Neural progenitor cell (in vitro differentiated cells): ENCODE measurements around a stretch of chr6.

- RAMPAGE, long total RNA: no peak
Measured at GRCh38 chr6:162706090-162706825, 21.3 kb downstream of the PRKN start.

DNA sequence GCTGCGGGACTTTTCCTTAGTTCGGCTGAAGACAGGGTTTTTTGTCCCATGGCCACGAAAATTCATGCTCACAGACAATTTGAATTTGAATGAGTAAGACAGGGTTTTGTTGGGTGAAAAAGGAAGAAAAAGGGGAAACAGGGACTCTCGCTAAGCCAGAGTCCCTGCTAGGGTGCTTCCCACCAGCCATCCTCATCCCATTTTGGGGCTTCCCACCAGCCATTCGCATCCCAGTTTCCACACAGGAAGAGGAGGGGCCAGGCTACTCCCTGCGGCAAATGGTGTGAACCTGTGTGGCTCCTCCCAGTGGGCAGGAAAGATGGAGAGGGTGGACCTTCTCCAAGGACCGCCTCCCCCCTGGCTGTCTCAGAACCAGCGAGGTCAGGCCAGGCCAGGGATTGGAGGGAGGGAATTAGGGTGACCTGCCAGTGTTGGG, 326.8 kb downstream of the PACRG start:
- RAMPAGE, long total RNA: no peak

DNA sequence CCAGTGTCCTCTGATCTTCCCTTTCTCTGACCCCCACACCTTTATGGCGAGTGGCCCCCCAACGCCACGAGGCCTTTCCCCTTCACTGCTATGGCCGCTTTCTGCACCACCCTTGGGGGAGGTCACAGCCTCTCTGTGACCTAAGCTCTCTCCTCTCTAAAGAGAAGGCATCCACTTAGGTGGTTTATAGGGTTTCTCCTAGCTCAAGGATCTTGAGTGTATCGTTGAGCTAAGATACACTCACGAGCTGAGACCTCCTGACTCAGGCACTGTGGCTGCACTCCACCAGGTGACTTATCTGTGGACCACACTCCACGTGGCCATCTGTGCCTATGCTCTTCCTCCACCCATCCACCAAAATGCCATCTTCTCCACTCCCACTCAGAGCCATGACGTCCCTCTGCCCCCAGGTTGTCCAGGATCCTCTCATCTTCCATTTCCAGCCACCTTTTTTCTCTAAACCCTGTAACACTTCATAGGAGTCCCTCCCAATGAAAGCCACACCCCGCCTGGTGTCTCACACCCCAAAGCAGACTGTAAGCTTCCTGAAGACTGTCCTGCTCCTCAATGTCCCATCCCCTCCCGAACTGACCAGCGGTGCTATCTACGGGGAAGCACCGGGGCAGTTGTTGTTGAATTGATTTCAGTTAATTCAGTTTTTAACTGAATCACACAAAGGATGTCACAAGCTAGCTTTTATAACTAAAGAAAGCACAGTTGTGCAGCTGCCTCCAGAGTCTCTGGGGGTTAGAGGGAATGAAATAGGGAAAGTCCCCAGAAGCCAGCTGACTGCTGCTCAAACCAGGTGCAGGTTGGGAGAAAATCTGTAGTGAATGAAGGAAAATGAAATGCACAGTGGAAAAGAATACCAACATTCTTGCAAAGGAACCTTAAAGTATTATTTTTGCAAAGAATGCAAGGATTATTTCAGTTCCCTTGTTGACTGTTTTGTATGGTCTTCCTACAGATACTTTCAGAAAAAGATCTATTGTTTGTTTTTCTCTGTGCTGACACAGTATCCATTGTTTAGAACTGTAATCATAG, 222.8 kb upstream of the QKI start:
- RAMPAGE, long total RNA: no peak

GRCh38 chr6:163288684-163289032, 125.9 kb upstream of the QKI start:
- RAMPAGE, long total RNA: no peak

GRCh38 chr6:163289033-163289374, 125.5 kb upstream of the QKI start:
- RAMPAGE, long total RNA: no peak

GRCh38 chr6:163289375-163289900, 125.1 kb upstream of the QKI start:
- RAMPAGE, long total RNA: no peak

GRCh38 chr6:163349115-163349800, 65.3 kb upstream of the QKI start:
- RAMPAGE, long total RNA: no peak

- RAMPAGE, long total RNA: no peak
Measured at GRCh38 chr6:163386484-163386932, 28.0 kb upstream of the QKI start.

DNA sequence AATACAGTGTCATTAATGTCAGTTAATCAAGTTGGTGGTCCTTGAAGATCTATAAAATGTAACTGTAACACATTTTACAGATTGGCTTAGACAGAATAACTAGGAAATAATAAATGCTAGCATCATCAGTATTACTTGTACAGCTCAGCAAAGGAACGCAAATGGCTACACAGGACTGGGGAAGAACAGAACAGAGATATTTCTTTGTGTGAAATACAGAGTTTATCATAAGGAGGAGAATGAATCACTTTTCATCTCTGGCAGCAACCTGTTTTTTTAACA, 8.2 kb upstream of the QKI start:
- RAMPAGE, long total RNA: no peak

DNA sequence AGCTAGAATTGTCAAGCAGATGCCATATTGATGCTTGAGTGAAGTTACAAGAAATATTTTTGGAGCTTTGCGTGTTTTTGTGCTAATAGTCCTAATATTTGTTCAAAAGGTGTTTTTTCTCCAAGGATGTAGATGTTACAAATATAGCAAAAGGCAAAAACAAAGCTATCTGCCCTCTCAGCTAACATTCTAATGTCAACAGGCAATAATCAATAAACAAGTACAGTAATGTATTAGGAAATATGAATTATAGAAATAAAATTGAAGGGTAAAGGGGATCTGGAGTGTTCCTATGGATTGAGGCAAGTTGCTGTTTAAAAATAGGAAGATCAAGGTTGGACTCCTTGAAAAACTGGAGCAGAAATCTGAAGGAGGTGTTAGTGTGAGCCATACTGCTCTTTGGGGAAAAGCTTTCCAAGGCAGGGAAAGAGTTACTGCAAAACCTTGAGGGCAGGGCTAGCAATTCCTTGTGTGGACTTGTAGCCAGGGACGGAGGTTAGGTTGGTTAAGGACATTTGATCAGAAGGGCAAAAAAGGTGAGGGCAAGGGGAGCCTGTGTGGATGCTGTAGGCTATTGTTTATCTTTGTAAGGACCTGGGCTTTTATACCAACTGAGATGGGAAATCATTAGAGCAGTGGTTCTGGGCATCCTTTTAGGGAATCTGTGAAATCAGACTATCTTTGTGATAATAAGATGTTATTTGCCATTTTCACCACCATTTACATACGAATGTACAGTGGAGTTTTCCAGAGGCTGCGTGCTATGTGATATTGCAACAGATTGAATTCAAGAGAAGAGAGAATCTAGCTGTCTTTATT, 27.0 kb downstream of the QKI start:
- RAMPAGE, long total RNA: no peak

GRCh38 chr6:163465665-163466096, 51.2 kb downstream of the QKI start:
- RAMPAGE, long total RNA: no peak

GRCh38 chr6:163475429-163476030, 61.0 kb downstream of the QKI start:
- RAMPAGE, long total RNA: no peak

- RAMPAGE, long total RNA: no peak
Measured at GRCh38 chr6:163516761-163517132, 102.2 kb downstream of the QKI start.

DNA sequence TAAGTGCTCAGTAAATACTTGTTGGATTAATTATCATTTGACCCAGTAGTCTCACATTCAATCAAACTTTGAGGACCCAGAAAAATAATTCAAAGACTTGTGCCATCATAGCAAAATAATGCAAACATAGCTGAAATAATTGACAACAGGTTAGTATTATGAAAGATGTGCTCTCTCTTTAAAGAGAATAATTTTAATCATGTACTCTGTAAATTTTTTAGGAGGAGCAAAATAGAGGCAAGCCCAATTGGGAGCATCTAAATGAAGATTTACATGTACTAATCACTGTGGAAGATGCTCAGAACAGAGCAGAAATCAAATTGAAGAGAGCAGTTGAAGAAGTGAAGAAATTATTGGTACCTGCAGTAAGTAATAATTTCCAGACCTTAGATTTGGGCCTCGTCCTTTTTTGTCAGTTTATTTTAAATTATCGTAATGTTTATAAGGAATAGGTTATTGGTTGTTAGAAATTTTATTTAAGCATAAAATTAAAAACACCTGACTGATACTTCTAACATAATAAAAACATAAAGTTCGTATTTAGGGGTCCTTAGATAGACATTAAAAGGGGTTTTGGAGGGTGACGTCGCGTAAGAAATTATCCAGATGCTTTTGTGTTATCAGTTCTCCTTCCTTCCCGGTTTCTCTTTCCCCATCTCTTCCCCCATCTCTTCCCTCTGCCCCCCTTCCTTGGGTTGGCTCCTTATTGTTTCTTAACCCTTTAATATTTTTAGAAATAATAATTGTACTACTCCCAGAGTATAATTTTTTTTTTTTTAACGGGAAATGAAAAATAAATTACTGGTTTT, 120.4 kb downstream of the QKI start:
- RAMPAGE, long total RNA: no peak

DNA sequence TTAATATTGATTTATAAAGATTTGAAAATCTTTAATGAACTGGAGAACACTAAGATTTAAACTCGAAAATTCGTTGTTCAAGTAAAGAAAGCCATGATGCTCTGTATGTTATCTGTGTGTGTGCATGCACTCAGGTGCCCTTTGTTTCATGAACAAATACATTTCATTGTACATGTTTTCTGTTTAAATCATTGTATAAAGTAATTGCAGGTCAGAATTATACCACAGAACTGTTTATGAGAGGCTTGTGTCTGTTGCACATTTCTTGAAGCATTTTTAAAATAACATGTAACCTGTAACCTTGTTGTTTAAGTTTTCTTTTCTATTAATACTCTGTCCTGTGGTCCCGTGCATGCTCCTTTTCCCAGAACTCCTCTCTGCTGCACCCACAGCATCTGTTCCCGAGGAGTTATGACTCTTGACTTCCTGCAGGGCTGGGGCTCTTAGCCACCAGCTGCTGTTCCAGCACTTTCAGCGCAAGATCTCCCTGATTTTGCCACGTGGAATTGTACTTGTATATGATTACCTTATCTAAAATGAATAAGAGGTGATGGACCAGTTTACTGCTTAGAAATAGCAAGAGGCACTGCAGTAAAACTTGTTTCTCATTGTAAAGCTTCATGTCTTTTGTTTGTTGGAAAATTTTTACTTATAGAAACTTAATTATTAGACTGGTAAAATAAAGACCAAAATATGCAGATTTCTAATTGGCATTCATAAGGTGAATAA, 150.6 kb downstream of the QKI start:
- RAMPAGE, long total RNA: no peak

GRCh38 chr6:163780783-163781230, 366.3 kb downstream of the QKI start:
- RAMPAGE, long total RNA: no peak

- RAMPAGE, long total RNA: no peak
Measured at GRCh38 chr6:163941177-163941816, 526.8 kb downstream of the QKI start.

GRCh38 chr6:163945702-163946338, 531.3 kb downstream of the QKI start:
- RAMPAGE, long total RNA: no peak

DNA sequence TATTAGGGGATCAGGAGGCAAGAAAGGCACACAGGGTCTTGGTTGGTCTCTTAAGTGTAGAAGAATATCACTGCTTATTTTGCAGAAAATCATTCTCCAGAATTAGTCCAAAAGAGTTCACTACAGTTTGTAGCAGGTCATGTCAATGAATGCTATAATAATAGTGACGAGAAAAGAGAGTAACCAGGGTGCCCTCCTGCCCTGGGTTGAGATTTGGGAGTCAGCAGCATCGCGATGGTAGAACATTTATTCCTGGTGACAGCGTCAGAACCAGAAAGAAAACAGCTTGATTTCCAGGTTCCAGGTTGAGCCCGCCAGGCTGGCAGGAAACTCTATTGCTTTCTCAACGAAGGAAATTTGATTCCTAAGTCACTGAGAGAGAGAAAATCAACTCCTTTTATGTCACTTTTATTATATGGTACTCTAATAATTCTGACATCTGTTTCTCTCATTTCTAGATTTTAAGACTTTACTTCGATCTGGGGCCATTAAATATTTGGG, 550.3 kb downstream of the QKI start:
- RAMPAGE, long total RNA: no peak

GRCh38 chr6:164302991-164303484, 888.5 kb downstream of the QKI start:
- RAMPAGE, long total RNA: no peak